ENCODE measurements around a stretch of chr12.

DNA sequence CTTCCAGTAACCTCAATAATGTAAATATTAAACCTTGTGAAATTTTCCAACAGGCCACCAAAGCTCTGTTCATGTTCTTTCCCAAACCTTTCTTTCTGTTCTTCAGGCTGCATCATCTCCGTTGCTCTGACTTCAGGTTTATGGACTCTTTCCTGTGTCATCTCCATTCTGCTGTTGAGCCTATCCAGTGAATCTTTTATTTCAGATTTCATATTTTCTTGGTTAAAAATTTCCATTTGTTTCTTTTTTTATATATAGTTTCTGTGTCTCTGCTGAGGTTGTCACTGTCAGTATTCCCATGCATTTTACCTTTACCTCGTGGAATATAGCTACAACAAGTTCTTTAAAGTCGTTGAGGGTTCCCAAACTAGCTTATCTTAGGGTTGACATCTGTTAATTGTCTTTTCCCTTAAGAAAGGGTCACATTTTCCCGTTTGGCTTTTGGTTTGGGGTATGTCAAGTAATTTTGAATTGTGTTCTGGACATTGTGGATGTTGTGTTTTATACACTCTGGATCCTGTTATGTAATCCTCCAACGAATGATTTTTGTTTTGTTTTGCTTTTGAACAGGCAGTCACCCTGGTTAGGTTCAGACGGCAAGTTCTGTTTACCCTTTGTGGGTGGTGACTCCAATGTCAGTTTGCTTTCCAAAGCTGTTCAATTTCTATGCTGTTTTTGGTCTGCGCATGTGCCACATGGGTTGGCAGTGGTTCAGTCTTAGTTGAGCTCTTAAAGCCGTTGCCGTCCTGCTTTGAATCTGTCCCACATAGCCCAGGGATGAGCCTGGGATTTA is 85.0 kb downstream of the TESC start:
- PRO-cap, result no peak

- PRO-cap, result no peak
Measured at GRCh38 chr12:117020248-117021310, 78.6 kb downstream of the TESC start.

DNA sequence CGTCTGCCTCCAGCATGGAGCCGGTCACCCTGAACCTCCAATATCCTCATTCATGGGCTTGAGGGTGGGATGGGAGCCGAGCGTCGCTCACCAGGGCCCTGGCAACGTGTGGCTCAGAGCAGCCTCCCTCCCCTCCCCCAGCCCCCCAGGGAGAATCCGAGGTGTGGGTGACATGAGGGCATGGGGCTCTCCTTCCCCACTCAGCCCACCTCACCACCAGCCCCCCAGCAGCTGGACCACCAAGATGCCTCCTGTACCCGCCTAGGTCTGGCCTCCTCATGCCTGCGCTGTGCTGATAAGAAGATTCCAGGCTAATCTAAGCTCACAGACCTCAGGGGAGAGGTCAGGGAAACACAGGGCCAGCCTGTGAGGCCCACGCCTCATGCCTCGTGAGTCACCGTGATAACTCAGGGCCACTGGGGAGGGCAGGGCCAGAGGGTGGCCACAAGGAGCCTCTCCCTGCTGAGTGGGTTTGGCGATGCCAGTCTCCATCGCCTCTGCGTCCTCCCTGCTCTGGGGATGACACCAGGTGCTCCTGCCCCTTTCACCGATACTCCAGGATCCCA is 57.0 kb downstream of the TESC start:
- PRO-cap, result no peak

- PRO-cap, result no peak
Measured at GRCh38 chr12:117052631-117053207, 46.5 kb downstream of the TESC start.

GRCh38 chr12:117060108-117060803 is 39.0 kb downstream of the TESC start:
- PRO-cap, result no peak

DNA sequence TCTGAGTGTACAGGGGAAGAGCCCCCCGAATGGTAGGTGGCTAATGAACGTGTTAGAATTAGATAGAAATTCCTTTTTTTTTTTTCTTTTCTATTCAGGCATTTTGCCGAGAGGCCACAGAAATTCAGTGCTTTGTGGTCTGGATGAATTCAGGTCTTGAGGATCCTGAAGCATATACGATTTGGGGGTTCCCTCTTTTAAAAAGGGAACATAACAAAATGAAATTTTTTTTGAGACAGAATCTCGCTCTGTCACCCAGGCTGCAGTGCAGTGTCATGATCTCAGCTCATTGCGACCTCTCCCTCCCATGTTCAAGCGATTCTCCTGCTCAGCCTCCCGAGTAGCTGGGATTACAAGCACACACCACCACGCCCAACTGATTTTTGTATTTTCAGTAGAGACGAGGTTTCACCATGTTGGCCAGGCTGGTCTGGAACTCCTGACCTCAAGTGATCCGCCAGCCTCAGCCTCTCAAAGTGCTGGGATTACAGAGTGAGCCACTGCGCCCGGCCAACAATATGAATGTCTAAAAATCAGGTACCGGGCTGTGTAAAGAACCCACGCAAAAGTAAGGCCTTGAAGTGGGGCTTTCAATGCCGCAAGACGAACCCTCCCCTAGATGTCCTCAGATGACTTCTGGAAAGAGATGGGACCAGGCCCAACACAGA is 30.1 kb downstream of the TESC start:
- PRO-cap, result no peak

- PRO-cap, result no peak
Measured at GRCh38 chr12:117142819-117143797, 43.9 kb upstream of the TESC start.

DNA sequence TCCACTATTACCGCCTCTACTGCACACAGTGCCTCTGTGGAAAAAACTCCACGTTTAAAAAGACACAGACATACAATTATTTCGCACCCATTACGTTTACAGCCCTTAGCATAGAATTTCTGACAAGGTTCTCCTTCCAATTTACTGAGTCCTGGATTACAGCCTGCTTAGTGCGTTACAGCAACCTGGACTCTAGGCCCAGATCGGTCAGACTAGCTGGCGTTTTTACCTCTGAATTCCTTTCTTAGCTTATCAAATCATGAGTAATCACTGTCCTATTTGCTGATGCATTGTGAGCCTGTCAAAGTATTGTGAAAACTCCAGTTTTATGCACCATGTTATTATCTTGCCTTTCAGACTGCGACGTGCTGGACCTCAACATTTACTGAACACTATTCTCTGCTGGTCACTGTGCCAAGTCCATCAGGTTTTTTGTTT is 31.4 kb downstream of the FBXO21 start:
- PRO-cap, result no peak

GRCh38 chr12:117189634-117190131 is 587 bp downstream of the FBXO21 start:
- PRO-cap, result no peak

DNA sequence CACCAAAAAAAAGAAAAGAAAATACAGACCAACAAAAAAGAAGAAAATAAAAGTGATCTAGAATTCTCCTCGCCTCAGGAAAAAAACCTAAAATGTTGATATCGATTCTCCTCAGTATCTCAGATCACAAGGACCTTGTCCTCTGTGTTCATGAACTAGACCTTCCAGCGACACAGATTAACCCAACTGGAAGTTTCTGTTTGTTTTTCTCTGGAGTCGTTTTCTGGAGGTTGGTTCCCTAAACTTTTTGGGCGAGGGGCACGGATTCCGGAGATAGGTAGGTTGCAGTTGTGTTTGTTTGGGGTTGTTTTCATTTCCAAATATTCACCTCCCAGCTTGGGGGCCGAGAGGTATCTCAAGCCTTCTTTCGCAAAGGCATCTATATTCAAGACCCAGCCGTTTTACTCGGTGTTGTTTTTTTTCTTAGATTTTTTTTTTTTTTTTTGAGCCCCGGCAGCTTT is 513 bp upstream of the RFC5 start:
- PRO-cap, result no peak

- PRO-cap, result no peak
Measured at GRCh38 chr12:118053034-118054010, 7.7 kb downstream of the WSB2 start.

- PRO-cap, result no peak
Measured at GRCh38 chr12:118377725-118378268, 1.4 kb downstream of the SUDS3 start.

- PRO-cap, result no peak
Measured at GRCh38 chr12:118548376-118548788, 172.0 kb downstream of the SUDS3 start.

DNA sequence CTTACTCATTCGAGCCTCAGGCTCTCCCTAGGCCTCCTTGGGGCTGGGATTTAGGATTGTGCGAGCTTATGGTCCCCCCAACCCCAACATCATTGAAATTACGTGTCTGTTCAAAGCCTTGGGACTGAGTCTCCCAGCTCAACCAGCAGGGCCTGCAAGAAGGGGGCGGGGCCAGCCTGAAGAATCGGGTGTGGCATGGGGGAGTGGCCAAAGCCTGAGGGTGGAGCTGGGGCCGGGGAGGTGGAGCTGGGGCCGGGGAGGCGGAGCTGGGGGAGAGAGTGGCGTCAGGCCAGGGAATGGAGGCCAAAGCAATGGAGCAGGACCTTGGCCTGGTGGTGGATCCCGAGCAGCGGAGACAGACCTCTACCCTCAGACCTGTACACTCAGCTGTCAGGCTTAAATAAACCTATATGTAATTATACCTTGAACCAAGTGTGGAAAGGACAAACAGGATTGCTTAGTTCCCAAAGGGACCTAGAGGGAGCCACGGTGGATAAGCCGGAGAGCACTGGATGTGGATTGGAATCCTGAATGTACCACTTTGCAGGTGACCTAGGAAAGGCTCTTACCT is 24.2 kb upstream of the HSPB8 start:
- PRO-cap, result no peak

DNA sequence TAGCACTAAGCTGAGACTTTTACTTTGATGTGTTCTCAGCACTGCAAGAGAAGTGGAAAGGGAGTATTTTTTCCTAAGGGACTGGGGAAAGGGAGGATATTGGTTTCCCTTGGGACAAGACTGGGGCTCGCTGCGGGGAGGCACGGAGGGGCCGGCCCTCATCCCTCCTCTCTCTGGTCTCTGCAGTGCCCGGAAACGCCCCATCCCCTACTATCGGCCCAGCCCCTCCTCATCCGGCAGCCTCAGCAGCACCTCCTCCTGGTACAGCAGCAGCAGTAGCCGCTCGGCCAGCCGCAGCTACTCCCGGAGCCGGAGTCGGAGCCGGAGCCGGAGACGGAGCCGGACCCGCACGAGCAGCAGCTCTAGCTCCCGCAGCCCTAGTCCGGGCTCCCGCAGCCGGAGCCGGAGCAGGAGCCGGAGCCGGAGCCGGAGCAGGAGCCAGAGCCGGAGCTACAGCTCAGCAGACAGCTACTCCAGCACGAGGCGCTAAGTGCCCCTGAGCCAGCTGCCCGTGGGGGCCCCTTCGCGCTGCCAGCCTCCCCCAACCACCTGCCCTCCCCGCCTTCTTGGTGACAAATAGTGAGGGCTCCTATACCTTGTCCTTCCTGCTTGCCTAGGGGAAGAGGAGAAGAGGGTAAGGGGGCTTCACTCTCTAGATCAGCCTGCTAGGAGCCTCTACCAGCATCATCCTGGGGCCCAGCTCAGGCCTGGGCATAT is 22.3 kb upstream of the HSPB8 start:
- PRO-cap, result no peak

GRCh38 chr12:119180370-119181560 is 2.0 kb downstream of the HSPB8 start:
- PRO-cap, result no peak

DNA sequence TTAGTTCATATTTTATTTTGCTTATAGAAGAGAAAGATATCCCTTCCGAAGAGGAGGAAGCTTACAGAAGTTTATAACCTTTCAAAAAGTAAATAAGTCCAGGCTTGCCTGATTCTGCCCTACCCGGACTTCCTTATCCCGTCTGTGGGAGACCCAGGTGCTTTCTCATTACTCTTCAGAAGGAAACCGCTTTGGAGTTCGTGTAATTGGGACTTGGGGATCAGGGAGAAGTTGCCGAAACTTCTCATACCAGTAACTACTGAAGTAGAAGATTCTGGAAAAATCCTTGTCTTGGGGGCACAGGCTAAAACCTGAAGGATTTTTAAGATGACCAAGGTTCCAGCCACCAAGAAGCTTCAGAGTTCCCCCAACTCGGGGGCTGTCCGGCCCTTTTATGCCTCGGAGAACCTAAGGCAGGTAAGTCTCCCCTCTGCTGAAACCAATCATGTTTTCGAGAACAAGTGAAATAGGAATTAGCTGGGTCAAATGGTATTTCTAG is 370 bp downstream of the CCDC60 start:
- PRO-cap, result no peak

DNA sequence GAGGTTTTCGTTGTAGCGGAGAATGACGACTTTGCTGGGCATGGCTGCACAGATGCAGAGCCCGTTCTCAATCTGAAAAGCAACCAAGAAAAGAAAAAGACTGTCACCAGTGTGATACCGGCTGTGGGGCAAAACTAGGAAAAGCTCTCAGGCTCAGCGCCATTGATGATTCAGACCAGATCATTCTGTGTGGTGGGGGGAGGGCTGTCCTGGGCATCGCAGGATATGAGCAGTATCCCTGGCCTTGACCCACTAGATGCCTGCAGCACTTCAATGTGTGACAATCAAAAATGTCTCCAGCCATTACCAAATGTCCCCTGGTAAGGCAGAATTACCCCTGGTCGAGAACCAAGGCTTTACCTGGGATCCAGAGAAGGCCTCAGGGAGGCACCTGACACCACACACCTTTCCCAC is 36.5 kb downstream of the PRKAB1 start:
- PRO-cap, result no peak

DNA sequence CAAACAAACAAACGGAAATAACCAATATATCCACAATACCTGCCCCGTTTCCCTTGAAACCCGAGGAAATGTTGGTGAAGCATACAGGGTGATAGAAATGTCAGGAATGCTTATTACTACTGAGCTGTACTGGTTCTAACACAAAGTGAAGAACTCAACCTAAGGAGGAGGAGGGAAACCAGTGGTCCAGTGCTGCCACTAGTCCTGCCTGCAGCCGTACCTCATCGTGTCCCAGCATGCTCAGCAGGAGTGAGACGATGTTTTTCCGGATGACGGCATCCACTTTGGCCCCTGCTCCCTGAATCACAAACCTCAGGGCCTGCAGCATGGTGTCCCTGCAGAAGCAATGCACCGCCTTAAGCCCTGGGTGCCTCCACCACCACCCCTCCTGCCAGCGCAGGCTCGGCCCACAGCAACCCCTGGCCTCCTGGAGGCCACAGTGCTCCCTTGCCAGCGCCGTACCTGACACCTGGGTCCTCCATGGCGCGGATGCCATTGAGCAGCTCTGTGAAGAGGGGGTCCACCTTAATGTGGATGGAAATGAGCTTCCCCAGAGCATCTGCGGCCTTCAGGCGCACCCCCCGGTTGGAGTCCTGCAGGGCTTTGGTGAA is 17.6 kb upstream of the RAB35 start:
- PRO-cap, result no peak

DNA sequence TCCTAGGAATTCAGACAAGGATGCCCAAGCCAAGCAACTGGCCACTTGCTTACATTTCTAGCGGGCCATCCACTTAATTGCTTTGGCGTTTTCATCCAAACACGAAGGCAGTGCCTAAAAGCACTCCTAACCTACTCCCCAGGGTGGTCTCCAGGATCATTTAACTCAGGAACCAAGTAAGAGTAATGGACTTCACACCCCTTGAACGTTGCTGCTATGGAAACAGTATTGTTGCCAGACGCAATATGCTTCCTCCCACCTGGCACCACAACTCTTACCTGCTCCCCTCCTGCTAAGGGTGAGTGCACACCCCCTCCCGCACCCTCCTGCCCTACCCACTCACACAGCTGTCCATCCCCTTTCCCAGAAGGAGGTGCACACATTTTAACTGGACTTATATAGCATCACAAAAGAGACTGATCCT is 23.6 kb upstream of the RAB35 start:
- PRO-cap, result no peak

All from aorta (tissue), 1 donor.